ENCODE measurements around the gene KLHL7.

GRCh38 chr7:20785299-20786195 is 1.1 kb downstream of the SP8 start:
- RRBS, result under 1% methylated on average over 5 of the region's 79 CpGs

GRCh38 chr7:21604809-21605422 is 62.1 kb downstream of the DNAH11 start:
- RRBS, result no CpG with 5 or more reads among the region's 6 CpGs

DNA sequence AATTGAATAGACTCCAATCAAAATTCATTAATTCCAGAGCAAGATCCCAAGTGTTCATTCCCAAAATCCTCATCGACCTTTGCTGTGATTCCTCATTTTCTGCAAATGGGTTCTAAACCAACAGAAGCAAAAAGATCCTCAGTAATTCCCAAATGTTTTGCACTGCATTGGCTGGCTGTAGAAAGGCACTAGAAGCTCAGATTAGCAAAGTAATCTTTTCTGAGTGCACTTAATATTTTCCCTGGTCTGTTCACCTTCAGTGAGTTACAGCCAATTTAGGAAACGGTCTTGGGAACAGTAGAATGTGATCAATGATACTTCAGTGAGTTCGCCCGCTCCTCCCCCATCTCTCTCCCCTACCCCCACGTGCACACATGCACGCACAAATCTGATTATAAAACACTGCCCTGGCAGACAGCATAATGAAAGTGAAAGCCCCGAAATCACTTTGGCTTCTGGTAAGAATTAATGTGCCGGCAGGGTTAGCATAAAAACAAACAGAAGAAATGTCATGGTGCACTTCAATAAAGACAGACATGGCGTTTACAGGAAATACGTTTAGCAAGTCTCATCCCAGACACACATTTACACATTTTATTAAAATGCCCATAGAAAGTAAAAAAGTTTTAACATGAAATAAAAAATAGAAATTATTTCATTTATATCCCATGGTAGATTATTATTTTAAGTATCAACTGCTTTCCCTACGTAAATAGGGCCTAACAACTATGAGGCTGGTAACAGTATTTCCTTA is 201.4 kb upstream of the CDCA7L start:
- RRBS, result no CpG with 5 or more reads among the region's 11 CpGs

GRCh38 chr7:22192995-22194205 is 163.6 kb downstream of the RAPGEF5 start:
- RRBS, result no CpG with 5 or more reads among the region's 29 CpGs

GRCh38 chr7:22264398-22265095 is 92.4 kb downstream of the RAPGEF5 start:
- RRBS, result no CpG with 5 or more reads among the region's 3 CpGs

DNA sequence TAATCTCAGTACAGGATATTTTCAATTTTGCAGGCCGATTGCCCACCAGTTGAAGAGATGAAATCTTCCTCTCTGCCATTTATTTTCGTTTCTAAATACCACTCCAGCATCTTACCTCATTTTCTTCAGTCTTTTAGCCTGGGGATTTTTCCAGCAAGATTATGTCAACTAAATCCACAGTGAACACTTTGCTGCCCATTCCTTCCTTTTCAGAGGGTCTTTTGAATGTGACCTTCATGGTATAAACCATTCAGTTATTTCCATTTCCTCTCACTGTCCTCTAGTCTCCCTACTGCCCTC is 69.1 kb downstream of the RAPGEF5 start:
- RRBS, result no CpG with 5 or more reads among the region's 2 CpGs

DNA sequence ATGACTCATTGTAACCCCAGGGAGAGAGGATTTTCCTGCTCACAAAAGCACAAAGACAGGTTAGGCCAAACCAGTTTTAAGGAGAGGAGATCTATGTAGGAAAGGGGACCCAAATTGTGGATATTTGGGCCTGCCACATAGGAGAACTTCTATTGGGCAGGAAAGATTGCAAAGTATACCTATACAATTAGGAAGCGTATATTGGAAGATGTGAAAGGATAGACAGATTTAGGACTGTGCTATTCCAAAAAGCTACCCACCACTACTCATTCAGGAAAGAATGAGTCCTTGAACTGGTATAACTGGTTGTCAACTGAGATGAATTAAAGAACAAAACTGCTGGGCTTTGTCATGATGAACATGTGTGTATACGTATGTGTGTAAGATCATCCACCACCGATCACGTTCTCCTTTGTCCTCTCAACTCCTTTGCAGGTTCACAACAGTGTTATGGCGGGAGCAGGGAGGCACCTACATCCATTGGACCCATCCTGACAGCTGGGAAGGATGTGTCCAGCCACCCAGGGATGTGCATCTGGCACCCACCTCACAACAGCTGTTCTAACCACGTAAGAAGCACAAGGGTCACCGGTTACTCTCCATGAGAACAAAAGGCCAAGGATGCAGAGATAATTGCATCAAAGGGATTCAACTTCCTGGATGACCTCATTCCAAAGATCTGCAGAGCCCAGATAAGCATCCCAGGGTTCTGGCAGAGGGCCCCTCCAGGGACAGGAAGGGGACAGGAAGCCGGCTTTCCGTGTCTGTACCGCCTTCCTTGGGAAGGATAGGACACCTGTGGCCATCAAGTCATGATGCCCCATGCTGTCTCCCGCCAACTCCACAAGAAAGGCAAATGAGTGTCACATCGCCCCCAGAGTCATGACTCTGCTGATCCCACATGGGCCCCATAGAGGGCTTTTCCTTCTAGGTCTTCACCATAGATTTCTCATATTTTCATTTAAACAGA is 66.2 kb downstream of the STEAP1B start:
- RRBS, result no CpG with 5 or more reads among the region's 12 CpGs

GRCh38 chr7:22488047-22488444 is 11.9 kb downstream of the STEAP1B start:
- RRBS, result no CpG with 5 or more reads among the region's 5 CpGs

DNA sequence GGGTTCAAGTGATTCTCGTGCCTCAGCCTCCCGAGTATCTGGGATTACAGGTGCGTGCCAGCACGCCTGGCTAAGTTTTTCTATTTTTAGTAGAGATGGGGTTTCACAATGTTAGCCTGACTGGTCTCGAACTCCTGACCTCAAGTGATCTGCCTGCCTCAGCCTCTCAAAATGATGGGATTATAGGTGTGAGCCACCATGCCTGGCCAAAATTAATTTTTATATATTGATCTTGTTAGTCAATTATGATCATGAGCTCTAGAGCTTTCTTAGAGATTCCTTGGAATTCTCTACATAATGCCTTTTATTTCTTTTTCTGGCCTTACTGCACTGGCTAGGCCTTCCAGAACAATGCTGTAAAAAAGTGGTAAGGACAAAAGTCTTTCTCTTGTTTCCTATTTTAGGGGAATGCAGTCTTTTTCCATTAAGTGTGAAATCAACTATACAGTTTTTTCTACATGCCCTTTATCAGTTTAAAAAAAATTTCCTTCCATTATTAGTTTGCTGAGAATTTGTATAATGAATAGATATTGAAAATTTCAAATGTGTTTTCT is 13.1 kb upstream of the STEAP1B start:
- RRBS, result no CpG with 5 or more reads among the region's 5 CpGs

- RRBS, result no CpG with 5 or more reads among the region's 9 CpGs
These were observed 63.0 kb upstream of the STEAP1B start for GRCh38 chr7:22562929-22563470.

GRCh38 chr7:22577983-22578852 is 78.2 kb upstream of the STEAP1B start:
- RRBS, result no CpG with 5 or more reads among the region's 5 CpGs

DNA sequence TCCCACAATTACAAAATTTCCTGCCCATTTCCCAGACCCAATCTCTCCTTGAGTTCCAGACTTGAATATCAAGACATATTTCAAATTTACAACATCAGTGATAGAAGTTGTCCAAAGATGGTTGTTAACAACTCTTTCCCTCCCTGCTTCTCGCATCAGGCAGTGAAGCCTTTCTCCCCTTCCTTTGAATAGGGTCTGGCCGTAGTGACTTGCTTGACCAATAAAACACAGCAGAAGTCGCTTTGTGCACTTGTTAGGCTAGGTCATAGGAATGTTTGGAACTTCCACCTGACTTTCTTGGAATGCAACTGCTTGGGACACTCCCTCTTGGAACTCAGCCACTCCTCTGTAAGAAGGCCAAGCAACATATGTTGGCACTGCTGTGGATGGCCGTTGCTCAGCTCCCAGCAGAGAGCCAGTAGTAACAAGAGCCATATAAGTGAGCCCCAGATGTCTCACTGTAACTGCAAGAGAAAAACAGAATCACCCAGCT is 83.2 kb upstream of the STEAP1B start:
- RRBS, result no CpG with 5 or more reads among the region's 4 CpGs

GRCh38 chr7:22726106-22726754 is 770 bp upstream of the IL6 start:
- RRBS, result no CpG with 5 or more reads among the region's 11 CpGs

- RRBS, result no CpG with 5 or more reads among the region's 35 CpGs
These were observed 32.1 kb upstream of the TOMM7 start for GRCh38 chr7:22854617-22855270.

- RRBS, result no CpG with 5 or more reads among the region's 10 CpGs
These were observed 40.8 kb upstream of the TOMM7 start for GRCh38 chr7:22863158-22864070.

- RRBS, result 0% methylated on average over 4 of the region's 15 CpGs
These were observed 314 bp upstream of the HYCC1 start for GRCh38 chr7:23014220-23014668.

DNA sequence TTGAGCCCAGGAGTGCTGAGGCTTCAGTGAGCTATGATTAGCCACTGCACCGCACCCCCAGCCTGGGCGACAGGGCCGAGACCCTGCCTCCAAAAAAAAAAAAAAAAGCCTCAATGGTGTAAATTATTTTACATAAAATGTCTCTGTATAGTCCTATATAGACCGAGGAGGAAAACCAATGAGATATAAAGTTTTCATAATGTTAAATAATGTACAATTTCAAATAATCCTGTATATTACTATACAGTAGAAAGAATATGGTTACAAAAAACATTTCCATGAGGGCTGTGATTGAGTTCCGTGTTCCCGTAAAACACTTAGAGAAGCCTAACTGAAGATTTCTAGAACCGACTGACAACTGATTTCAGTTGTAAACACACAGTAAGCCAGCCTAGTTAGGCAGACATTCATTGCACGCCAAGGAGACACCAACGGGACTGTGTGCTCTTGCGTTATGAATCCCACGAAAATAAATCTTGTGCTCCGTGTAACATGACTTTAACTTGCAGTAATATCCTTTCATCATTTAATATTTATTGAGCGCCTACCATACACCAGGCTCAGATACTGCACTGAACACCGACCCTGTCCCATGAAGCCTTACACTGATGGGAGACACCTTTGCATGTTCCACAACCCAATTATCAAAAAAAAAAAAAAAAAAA is 580 bp upstream of the KLHL7 start:
- RRBS, result no CpG with 5 or more reads among the region's 14 CpGs

DNA sequence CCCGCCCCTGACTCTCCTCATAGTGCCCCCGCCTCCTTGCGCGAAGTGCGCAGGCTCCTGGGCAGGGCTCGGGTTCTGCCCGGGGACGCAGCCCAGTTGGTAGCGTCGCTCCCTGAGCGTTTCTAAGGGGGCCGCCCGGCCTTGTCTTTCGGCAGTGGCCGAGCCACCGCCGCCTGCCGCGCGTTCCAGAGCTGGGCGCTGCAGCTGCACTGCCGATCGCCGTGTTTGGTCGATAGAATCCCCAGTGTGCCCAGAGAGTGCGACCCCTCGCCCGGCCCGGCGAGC is at the start of gene KLHL7:
Gene KLHL7, plus strand, starts transcription at position 71 of the 285 bp plus-strand sequence.
- RRBS, result under 1% methylated on average over 7 of the region's 30 CpGs

DNA sequence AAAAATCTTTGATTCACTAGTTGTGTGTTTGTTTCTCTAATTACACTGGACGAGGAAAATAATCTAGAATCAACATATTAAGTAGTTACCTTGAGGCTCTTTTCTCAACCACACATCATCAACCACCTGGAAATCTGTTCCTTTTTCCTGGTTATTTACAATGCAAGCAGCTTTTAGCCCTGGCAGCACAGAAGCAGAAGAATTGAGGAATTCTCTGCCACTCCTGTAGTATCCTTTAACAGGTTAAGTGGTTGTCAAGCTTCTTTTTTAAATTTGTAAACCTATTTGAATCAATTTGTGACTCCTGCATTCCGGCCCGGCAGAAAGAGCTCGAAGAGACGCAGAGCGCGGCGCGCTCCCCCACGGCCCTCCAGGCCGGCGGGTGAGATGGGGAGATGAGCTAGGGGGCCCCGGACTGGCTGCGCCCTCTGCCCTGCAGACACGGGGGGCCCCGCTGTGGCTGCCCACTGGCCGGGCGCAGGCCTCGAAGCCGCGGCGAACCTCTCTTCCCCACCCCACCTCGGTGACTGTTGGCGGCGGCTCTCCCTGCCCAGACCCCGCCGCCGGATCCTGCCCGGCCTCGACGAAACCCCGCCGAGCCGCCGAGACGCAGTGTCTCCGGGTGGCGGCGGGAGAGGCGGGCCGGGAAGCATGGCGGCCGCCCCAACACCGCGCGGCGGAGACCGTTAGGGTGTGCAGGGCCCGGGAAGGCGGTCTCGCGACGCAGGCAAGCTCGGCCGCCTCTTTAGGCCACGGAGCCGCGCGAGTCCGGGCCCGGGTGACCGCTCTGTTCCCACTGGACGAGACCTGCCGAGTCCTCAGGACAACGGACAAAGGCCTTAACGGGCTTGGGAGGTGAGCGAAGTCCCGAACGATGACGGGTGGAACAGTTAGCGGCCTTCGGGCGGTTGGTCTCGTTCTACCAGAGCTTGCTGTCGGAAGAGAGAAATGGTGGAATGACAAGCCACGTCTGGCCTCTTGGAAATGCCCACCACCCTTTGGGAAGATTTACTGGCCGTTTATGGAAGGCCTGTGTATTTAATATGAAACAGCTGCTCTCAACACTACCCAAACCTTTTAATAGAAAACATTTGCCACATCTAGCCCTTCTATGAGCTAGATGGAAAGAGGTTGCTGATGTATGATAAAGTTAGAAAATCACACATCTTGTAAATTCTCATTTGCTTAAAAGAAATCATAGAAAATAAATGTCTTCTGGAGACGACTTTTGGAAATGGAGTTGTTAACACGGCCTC is 24.2 kb downstream of the NUP42 start:
- RRBS, result 4% methylated on average over 28 of the region's 79 CpGs

All from retinal pigment epithelial cell (primary cell).